Bronchus fibroblast of lung (primary cell): ENCODE data around the gene GON4L.

DNA sequence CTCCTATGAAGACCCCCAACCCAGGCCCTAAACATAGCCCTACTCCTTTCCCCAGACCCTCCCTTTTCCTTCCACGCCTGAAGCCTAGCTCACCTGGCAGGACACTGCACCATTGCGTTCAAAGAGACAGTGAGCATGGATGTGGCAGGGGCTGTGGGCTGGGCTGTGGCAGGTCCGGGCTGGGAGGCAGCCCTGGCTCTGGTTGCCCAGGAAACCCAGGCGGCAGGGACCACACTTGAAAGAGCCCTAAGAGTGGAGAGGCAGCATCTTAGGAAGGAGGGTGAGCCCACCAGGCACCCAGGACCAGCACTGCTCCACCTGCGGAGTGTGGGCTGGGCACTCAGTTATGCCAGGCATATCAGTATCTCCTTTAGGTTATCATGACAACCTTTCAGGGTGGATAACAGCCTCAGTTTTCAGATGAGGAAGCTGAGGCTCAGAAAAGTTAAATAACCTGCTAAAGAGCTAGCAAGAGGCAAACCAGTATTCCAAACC, 6.3 kb downstream of the THBS3 start:
- RAMPAGE, long total RNA = no peak

- RAMPAGE, long total RNA = no peak
Measured at GRCh38 chr1:155247318-155248369, 6.6 kb upstream of the GBA1 start.

- RAMPAGE, long total RNA = no peak
Measured at GRCh38 chr1:155262864-155263893, 1.0 kb upstream of the SCAMP3 start.

GRCh38 chr1:155528078-155528530, 34.5 kb downstream of the ASH1L start:
- RAMPAGE, long total RNA = no peak

GRCh38 chr1:155561815-155562090, 850 bp downstream of the ASH1L start:
- RAMPAGE, long total RNA = no peak

DNA sequence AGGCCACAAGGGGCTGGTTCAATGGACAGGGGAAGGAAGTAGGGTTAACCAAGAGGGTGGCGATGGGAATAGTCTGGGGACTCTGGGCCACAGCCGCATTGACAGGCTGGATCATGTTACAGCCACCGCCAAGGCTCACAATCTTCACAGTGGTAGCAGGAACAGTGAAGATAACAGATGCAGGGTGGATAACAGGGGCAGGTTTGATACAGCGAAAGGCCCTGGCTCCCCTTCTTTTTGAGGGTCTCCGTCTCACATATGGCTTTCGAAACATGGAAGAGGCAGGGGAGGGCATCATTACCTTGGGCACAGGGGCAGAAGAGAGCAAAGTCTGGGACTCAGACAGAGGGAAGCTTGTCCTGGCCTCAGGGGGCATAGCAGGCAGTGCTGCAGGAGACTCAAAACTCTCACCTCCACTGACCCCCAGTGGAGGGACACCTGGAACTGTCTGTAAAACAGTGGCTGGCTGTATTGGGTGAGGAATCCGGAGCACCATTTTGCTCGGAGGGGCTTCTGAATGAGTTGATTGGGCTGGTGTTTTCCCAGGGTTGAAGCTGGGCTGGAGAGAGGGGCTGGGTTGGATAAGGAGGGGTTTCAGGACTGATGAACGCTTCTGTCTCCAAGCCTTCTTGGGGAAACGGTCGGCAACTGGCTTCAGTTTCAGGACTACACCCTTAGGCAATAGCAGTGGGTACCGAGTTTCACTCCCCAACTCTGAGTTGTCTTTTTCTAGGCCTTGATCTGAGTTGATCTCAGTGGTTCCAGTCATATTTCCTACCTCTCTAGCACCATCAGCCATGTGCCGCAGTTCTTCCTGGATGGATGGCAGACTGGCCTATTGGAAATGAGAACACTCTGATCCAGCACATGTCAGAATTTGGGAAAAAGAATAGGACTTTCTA, 28.2 kb downstream of the YY1AP1 start:
- RAMPAGE, long total RNA = no peak

DNA sequence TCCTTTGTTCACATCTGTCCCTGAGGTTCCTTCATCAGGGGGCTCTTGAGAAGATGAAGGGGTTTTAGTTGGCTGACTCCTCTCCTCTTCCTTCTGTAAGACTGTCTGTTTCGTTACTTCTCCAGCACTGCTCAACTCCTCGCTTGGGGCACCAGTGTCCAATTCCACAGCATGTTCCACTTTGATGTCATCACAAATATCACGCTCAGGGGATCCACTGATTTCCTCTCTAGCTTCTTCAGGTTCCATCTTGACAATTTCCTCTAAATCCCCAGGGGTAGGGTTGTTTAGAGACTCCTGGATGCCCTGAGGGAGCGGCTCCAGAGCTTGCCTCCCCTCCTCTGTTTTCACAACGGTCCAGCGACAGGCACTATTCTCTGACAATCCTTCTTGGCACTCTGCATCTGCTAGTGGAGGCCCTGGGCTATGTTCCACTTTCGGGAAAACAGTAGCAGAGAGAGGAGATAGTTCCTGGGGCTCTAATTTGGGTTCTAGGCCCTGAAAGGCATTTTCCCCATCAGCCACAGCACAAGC, 76.4 kb downstream of the DAP3 start:
- RAMPAGE, long total RNA = no peak

DNA sequence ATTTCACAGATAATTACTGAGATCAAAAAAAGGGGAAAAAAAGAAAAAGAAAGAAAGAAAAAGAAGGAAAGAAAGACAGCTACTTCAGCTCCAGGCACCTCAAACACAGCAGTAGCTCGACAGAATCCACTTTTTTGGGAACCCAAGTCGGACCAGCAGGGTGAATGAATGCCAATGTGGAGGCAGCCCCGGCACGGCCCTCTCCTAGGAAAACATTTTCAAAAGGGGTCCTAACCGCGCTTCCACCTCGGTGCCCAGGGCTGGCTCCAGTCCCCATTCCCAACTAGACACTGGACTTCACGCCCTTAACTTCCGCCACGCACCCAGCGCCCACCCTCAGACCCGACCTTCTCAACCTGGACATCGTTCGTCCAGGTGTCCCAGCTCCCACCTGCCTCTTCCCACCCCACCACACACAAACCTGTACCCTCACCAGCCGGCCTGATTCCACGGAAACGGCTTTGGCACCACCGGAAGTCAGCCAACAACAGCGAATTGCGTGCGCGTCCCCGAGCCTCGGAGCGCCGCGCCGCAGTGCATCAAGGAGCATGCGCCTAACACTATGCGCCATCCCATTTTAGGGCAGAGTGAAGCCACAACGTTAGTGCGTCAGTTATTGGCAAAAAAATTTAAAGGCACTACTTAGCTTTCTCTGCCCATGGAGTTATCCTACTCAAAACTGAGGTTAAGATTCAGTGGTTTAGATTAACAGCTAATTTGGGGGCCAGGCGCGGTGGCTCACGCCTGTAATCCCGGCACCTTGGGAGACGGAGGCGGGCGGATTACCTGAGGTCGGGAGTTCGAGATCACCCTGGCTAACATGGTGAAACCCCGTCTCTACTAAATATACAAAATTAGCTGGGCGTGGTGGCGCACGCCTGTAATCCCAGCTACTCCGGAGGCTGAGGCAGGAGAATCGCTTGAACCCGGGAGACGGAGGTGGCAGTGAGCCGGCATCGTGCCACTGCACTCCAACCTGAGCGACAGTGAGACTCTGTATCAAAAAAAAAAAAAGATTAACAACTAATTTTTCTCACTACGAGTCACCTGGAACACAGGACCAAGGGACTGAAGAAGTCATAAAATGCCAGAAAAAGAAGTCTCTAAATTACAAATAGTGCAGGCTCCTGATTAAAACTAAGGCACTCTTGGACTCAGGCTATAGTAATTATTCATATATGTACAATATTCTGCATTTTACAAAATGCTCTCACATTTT, at the start of gene GON4L:
TSS of gene GON4L (minus strand) at position 489 of the 1,219 bp plus-strand sequence.
- RAMPAGE, long total RNA = start-site peak on the minus strand centred at position 474 of the sequence, 51 bp wide, 59 and 93 reads in 2 replicates

- RAMPAGE, long total RNA = no peak
Measured at GRCh38 chr1:155899837-155900860, 11.0 kb downstream of the RIT1 start.

DNA sequence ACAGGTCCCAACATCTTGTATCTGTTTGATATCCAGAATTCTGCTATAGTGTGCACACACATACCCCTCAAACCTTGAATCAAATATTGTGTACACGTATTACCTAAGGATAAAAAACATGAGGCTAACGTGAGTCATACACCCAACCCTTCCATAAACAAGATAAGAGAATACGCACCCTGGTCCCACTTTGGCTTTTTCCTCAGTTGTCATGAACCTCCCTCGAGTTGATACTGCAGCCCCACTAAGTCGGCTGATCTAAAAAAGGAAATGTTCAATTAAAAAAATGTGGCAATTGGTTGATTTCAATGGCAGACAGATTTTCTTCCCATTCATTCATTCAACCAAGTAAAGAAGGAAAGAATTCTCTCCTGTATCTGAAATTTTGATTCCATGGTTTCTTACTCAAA, 5.1 kb downstream of the KHDC4 start:
- RAMPAGE, long total RNA = no peak

GRCh38 chr1:155943174-155943860, 1.9 kb downstream of the RXFP4 start:
- RAMPAGE, long total RNA = no peak

DNA sequence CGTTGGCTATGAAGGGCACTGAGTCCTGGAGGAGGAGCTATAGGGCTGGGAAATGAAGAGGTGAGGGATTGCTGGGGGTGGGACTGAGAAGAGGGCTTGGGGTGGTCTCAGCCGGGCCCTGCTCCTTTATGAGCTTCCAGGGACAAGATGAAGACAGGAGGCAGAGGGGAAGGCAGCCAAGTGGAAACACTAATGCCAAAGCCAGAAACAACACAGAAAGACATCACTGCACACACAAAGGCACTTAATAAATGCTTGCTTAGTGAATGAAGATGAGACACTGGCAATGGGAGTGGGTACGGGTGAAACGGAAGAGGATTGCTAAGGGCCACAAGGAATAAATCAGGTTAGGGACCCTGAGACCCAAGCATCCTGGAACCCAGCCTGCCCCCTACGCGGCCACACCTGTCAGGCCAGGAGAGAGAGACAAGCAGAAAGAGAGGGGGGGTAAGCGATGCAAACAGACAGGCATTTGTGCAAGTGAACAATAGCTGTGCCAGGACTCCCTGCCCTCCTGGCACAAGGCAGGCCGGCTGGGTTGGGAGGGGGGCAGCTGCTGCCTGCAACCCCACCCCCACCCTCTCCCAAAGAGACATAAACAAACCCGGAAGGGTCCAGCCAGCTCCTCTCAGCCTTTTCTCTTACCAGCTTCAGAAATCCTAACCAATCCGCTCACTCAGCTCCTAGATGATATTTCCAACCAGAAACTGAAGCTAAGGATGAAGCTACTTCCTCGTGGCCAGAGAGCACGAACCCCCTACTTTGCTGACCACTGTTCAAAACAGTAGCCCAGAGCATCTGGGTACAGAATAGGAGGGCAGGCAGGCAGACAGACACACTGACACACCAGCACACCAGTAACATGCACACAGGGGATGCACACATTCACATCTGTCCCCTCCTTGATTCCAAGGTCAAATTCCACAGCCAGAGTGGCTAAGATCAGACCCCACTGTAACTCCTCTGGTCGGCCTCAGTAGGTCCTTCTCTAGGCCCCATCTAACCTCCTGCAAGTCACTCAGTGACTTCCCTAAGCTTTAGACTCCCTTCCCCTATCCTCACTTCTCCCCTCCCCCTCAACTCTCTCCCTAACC, 3.6 kb downstream of the ARHGEF2 start:
- RAMPAGE, long total RNA = no peak

DNA sequence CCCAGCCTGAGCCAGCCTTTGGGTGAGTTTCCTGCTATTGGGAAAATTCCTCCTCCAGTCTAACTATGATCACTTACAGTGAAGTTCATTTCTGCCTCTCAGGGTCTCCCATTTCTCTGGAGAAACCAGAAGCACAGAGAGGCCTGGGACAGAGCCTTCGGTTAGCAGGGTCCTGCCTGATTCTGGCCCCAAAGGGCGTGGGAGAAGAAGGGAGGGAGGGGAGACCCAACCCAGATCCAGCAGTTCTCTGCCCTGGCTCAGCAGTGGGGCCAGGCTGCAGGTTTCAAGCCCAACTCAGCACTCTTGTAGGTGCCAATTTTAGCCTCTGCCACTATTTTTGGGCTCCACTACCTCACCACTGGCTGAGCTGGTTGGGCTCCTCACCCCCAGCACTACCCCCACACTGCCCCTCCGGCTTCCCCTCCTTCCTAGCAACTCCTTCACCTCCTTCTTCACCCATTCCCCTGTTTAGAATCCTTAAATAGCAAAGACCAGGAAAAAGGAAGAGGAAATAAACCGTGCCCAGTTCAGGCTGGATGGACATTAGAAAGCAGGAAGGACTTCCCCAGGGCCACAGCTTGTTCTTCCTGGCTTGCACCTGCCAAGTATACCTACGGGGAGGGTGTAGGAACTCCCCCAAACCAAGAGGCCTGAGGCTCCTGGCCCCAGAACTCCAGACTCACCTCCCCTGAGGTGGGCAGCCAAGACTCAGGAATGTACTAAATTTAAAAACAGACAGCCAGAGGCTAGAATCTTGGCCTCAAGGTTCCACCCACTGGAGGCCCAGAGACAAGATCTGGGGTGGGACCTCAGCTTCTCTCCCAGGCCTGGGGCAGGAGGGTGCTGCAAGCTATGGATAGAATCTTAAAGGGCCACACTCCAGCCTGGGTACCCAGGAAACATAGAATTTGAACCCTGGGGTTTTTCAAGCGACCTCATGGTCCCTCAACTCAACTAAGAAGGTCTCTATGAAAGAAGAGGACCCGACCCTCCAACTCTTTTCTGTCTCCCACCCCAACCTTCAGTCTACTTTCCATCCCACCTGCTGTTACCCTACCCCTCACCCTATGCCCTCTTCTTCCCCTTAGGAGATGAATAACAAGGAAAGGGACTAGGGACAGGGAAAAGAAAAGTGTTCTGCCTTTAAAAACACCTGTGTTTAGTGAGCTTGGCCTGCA, 1.5 kb upstream of the ARHGEF2 start:
- RAMPAGE, long total RNA = no peak

DNA sequence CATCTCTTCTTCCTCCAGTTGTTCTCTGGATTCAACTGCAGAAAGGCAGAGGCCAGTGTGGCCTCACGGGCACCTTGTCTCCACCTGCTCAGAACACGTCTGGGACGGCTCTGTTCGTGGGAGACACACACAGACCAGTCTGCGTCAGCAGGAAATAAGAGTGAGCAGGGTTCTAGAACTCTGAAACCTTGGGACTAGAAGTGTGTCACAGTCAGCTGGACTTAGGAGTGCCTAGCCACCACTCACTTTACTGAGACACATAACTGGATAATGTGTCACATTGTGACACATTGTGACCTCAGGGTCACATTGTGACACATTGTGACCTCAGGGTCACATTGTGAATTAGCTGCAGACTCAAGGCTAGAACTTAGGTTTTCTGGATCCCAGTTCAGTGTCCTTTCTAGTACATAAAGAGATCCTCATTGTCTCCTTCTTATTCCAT, 12.7 kb upstream of the ARHGEF2 start:
- RAMPAGE, long total RNA = no peak

- RAMPAGE, long total RNA = no peak
Measured at GRCh38 chr1:156086077-156086781, 4.0 kb upstream of the MEX3A start.

GRCh38 chr1:156114944-156115833, 678 bp downstream of the LMNA start:
- RAMPAGE, long total RNA = no peak

- RAMPAGE, long total RNA = no peak
Measured at GRCh38 chr1:156117679-156118145, 3.2 kb downstream of the LMNA start.

DNA sequence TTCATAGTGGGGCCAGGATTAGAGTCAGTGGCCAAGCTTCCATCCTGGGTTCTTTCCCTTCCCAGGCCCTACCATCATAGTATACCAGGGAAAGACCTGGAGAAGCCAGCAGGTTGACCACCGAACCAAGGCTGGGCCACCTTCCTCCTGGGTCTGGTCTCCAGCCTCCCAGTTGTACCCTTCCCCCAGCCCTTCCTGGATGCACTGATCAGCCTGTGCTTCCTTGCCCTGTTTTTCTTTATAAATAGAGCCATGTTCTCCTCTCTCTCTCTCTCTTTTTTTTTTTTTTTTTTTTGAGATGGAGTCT, 18.0 kb downstream of the LMNA start:
- RAMPAGE, long total RNA = no peak

DNA sequence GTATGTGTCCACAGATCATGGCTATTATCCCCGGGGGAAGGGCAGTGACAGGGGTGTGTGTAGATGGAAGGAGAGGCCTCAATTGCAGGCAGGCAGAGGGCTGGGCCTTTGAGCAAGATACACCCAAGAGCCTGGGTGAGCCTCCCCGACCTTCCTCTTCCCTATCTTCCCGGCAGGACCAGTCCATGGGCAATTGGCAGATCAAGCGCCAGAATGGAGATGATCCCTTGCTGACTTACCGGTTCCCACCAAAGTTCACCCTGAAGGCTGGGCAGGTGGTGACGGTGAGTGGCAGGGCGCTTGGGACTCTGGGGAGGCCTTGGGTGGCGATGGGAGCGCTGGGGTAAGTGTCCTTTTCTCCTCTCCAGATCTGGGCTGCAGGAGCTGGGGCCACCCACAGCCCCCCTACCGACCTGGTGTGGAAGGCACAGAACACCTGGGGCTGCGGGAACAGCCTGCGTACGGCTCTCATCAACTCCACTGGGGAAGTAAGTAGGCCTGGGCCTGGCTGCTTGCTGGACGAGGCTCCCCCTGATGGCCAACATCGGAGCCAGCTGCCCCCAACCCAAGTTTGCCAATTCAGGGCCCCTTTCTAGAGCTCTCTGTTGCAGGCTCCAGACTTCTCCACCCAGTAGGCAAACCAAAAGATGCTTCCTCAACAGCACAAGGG, 16.5 kb upstream of the SEMA4A start:
- RAMPAGE, long total RNA = no peak

- RAMPAGE, long total RNA = no peak
Measured at GRCh38 chr1:156154202-156154924, 978 bp downstream of the SEMA4A start.